Aorta (tissue), 1 donor: ENCODE data around the genes DLG4 and ZBTB4.

DNA sequence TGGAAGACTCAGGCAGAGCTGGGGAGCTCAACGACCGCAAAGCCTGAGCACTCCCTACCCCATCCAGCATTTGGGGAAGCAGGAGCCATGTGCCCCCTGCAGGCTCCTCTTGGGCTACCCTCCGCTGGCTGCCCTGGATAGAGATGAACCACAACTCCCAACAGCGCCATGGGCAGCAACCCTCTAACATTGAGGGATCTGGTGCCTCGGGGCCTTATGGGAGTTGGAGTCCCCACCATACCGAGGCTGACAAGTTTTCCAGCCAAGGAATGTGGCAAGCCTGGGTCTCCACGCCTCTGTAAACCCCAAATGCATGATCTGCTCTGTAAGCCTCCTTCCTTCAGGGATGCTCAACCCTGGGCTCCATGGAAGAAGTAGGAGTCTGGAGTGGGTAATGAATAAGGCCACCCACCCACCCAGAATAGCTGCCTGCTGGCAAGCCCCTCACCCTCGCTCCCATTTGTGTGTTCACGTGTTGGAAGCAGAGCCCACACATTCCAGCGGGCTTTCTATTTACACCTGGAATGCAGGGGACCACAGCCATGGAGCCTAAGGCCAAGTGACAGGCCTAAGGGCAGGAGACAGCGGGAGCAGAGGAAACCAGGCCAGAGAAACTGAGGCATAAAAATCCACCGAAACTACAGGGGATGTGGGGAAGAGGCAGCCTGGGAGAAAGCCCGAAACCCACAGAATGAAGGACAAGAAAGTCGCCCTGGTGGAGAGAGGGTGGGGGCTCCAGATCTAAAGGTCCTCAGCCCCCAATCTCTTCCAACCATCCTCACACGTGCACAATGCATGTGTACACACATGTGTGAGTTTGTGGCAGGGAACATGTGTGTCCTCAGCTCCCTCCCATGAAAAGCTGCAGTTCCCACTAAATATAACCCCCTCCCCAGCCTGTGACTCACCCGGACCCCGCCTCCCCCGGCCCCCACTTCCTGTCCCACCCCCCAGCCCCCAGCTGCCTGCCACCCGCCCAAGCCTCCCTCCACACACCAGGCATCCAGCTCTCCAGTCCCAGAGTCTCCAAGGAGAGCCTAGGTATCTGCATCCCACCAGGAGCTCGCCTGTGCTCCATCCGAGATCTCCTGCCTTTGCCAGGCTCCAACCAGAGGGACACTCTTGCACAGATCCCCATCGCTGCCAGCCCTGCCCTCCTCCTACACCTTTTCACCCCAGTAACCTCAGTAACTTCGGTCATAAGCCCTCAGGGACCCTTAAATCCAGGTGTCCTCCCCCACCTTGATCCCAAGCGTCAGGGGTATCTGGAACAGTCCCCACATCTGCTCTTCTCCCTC is 2.0 kb downstream of the DLG4 start:
- PRO-cap: no peak

DNA sequence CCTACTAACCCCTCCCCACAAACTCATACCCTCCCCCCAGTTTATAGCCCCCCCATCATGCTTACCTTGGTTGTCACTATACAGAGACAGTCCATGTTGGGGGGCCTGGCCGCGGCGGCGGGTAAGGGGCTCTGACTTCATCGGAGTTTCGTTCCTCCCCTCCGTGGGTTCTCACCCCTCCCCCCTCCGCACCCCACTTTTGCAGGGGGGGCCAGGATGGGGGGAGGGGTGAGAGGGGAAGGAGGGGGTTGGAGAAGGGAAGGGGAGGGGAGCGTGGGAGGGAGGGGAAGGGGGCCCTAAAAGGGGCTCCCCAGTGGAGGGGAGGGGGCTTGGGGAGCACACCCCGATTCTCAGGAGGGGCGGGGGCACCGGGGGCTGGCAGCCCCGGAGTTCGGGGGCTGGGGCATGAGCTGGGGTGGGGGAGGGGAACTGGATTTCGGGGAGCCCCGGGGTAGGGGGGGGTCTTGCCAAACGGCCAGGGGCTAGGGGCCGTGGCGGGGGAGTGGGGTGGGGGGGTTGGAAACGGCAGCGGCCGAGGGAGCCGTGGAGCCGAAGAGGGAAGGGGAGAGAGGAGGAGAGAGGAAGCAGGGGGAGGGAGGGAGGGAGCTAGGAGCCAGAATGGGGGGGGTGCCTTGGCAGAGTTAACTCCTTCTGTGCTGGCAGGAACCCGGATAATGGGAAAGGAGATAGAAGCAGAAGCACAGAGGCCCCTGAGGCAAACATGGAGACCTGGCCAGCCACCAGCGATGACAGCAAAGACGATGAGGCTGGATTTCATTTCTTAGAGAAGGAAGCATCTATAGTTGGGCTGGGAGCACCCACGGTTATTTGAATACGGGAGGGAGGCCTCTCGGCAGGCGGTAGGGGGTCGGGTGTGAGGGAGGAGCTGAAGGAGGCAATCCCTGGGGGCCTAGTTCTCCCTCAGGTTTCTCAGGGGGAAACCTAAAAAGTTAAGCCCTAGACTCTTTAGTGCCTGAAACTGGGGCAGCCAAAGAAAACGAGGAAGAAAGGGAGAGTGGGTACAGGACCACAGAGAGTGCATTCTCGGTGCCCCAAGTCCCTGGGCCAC is at the start of gene DLG4:
TSS of gene DLG4 (minus strand) at position 575 of the 1,069 bp plus-strand sequence.
- PRO-cap: no peak

- PRO-cap: bidirectional peak, plus-strand start at chr17:7237940, minus-strand start at chr17:7237798
Observed at GRCh38 chr17:7237447-7237836, 1.8 kb downstream of the PHF23 start.

- PRO-cap: no peak
Observed at GRCh38 chr17:7282647-7283414, 1.3 kb downstream of the SLC2A4 start.

DNA sequence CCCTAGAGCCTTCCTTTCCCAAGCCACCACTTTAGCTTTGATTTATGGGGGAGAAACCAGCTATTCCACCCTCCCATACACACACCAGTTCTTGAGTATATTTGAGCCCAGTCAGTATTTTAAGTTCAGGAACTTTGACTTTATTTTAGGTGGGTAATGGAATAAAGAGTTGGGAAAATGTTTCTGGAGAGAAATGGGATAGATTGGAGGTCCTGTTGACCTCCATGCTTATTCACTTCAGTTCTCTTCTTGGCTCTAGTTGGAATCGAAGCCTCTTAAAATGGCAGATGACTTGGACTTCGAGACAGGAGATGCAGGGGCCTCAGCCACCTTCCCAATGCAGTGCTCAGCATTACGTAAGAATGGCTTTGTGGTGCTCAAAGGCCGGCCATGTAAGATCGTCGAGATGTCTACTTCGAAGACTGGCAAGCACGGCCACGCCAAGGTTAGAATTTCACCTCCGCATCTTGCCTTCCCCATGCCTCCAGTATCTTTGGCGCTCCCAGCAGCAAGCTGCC is 2.0 kb downstream of the EIF5A start:
- PRO-cap: no peak

DNA sequence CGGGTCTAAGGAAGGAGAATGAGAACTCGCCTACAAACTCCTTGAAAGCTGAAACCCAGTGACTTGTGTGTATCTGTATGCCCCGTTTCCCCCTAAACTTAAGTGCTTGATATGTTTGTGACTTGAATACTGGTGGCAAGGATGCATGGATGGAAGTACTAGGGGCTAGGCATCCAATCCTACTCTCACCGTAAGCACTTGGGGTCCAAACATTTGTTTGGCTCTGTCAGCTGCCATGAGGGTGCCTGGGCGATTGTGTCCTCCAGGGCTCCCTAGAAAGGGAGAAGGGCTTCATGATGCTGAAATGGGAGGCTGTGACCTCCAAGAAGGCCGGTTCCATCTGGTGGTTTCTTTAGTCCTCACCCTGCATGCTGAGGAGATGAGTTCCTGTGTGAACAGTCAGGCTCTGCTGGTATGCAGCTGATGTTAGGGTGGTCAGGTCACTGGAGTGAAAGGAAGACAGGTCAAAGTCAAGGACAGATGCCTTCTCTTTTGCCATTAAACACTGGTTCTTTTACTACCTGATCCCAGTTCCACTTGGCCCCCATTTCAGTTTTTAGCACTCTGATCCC is 1.4 kb downstream of the GPS2 start:
- PRO-cap: no peak

GRCh38 chr17:7332500-7333139 is 3.5 kb upstream of the NEURL4 start:
- PRO-cap: no peak

DNA sequence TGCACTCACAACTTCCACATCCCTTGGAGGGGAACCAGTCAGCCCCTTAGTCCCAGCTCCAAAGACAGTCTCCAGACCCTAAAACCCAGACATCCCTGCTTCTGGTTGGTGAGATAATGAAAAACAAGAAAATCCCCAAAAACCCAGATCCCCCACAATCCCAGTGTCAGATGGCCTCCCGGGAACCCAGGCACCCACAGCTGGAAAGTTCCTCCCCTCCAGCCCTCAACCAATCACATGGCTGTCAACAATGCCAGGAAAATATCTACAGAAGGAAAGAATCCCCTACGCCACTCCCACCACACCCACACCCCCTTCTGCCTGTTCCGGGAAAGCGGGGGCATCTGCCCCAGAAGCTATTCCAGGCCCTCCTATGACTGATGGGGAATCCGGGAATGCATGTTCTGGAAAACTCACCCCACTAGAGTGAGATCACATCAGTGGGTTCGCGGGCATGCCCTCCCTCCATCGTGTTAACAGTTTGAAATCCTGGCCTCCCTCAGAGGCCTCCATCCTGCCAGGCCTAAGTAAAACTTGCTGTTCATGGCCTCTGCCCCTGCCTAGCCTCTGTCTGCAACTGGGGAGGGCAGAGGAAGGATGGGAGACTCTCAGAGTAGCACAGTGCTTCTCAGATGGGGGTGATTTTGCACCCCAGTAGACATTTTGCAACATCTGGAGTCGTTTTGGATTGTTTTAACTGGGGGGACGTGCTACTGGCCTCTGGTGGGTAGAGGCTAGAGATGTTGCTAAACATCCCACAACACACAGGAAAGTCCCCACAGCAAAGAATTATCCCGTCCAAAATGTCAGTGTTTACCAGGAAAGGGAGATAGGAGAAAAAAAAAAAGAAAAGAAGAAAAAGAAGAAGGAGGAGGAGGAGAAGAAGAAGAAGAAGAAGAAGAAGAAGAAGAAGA is 2.0 kb downstream of the TMEM95 start:
- PRO-cap: no peak

GRCh38 chr17:7403341-7403839 is 507 bp downstream of the TMEM256 start:
- PRO-cap: no peak

- PRO-cap: no peak
Observed at GRCh38 chr17:7418681-7419437, 1.3 kb upstream of the SPEM1 start.

- PRO-cap: no peak
Observed at GRCh38 chr17:7440686-7441372, 1.5 kb downstream of the FGF11 start.

DNA sequence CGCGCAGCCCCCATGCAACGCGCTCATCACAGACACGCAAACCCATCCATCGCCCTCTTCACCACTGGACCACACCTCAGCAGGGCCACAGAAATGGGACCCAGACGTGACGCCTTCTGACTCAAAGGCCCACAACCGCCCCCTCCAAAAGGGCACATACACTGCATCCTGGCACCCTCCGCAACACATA is 1.1 kb downstream of the ZBTB4 start:
- PRO-cap: no peak

- PRO-cap: bidirectional peak, plus-strand start at chr17:7479740, minus-strand start at chr17:7479525
Observed at GRCh38 chr17:7478875-7479912, at the start of gene ZBTB4. TSS of gene ZBTB4 (minus strand) at chr17:7479631.

- PRO-cap: no peak
Observed at GRCh38 chr17:7556547-7557055, 1.9 kb upstream of the TNFSF13 start.

DNA sequence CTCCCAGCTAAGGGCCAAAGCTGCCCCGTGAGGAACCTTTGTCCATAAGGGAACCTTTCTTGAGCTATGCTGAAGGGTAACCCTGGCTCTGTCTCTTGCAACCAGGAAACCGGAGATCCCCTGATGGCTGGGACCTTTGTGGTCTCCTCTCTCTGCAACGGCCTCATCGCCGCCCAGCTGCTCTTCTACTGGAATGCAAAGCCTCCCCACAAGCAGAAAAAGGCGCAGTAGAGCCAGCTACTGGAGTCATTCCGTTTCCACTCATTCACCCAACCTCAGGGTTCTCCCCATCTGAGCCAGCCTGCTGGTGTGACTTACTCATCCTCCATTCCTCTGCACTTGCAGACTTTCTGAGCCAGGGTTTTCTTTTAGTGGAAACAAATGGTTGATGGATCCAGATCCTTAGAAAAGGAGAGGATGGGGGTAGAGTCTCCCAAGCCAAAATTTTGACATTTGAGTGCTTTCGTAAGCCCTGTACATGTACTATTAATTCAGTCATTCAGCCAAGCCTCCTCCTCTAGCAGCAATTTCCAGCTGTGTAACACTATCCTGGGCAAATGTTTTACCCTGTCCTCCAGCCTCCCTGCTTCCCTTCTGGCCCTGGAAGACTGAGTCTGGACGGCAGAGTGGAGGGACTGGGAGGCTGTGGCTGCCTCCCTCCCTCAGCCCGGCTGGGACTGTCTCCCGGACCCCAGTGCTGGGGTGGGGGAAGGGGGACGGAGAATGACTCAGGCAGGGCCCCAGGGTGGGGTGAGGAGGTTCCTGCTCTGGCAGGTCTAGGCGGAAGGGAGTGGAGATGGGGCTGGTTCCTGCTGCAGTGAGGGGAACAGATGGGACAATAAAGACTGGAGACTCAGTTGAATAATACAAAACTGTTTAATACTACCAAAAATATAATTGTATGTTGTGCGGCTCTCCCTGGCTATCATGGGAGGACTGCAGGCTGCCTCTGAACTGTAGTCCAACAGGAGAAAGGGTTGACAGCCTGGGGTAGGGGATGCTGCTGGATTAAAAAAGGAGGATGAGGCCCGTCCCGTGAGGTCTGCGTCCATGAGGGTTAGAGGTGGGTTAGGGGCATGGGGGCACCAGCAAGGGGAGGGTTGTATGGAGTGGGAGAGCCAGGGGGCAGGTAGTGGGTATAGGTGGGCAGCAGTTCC is 2.2 kb downstream of the SOX15 start:
- PRO-cap: no peak

DNA sequence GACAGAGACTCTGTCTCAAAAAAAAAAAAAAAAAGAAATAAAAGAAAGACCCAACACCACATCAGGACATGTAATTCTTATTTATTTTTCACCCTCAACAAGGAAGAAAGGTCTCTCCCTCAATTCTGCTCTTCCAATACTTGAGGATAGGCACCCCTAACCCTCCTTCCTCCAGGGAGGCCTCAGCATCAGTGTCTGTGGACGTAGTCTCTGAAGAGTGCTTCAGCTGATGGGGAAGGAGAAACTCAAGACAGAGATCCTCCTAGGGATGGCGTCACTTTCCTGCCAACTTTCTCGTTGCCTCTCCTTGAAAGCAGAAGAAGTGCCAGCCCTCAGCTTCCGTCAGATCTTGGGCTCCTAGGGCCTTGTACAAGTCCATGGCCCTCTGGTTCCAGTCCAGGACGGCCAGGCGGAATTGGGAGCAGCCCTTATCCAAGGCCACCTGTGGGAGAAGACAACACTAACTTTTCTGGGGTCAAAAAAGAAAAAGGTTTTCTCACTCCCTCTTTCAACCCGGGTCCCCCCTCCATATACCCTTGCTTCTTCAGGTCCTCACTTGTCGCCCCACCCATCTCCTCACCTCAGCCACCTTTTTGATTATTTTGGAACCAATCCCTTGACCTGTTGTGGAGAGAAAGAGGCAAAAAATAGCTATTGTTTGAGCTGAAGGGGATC is 1.3 kb downstream of the SAT2 start:
- PRO-cap: no peak

DNA sequence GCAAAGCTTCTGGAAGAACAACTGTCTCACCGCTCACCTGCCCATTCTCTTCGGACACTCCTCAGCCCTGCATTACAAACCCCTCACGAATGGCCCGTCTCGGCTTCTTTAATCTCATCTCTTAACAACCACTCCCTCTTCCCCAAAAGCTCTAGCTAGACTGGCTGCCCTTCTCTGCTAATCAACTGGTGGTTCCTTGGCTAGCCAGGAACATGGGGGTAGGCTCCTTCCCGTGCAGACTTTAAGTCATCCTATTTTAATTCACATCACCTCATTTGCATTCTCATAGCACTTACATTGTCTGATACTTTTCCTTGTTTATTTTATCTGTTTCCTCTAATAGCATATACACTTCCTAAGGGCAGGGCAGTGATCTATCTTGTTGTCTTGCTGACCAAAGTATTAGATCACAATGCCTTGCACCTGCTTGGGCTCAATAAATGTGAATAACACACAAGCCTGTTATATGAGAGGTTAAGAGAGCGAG is 9.9 kb downstream of the TP53 start:
- PRO-cap: no peak

GRCh38 chr17:7839443-7839672 is 5.3 kb downstream of the KDM6B start:
- PRO-cap: no peak

- PRO-cap: no peak
Observed at GRCh38 chr17:7868139-7868438, 10.3 kb downstream of the CYB5D1 start.

- PRO-cap: no peak
Observed at GRCh38 chr17:7882414-7883140, 6.0 kb upstream of the CHD3 start.